ENCODE measurements around the gene RNF144B.

DNA sequence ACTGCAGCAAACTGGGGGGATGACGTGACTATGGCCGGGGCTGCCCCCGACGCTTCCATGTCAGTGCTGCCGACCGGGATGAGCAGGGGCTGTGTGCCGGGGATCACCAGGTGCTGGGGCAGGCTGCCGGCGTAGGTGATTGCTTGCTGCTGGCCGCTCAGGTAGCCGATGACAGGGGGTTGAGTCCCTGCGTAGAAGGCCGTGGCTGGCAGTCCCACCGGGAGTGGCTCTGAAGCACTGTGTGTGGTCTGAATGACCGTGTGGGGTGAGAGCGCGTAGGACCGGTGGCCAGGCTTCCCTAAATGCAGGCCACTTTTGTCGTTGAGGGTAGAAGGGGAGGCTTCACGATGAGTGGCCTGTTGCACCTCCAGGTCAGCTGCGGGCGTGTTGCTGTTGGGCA lies 88.4 kb downstream of the GMPR start:
- PRO-cap: no peak

- PRO-cap: no peak
Measured at GRCh38 chr6:16332100-16332445, 93.7 kb downstream of the GMPR start.

- PRO-cap: no peak
Measured at GRCh38 chr6:16355983-16356527, 117.7 kb downstream of the GMPR start.

- PRO-cap: no peak
Measured at GRCh38 chr6:16416660-16417079, 178.3 kb downstream of the GMPR start.

GRCh38 chr6:16422133-16422602 lies 183.8 kb downstream of the GMPR start:
- PRO-cap: no peak

GRCh38 chr6:16480972-16481579 lies 242.7 kb downstream of the GMPR start:
- PRO-cap: no peak

DNA sequence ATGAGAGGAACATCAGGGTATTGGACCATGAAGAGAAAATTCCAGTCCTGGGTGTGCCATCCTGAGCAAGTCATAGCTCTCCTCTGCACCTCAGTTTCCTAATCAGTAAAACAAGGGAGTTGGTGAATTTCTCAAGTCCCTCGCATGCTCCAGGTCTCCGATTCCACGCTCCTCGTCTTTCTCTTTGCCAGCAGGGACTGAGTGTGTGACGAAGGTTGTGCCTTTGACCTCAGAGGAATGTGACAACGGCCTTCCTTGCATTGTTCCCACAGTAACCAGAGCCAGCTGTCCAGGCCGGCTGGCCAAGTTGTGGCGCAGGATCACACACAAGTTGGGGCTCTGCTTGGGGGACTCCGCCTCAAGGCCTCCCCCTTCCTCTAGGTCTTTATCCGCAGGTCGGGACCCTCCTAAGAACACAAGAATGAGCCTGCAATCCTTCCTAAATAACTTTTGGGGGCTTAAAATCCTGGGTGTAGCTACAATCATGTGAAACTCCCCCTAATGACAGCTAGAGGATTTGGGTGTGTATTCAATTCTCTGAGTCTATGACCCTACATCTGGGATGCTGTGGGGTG lies 217.2 kb downstream of the ATXN1 start:
- PRO-cap: no peak

GRCh38 chr6:16674717-16675477 lies 86.4 kb downstream of the ATXN1 start:
- PRO-cap: no peak

- PRO-cap: no peak
Measured at GRCh38 chr6:16681537-16682035, 79.7 kb downstream of the ATXN1 start.

GRCh38 chr6:16685060-16685772 lies 76.0 kb downstream of the ATXN1 start:
- PRO-cap: unidirectional peak, minus-strand start at chr6:16685338

DNA sequence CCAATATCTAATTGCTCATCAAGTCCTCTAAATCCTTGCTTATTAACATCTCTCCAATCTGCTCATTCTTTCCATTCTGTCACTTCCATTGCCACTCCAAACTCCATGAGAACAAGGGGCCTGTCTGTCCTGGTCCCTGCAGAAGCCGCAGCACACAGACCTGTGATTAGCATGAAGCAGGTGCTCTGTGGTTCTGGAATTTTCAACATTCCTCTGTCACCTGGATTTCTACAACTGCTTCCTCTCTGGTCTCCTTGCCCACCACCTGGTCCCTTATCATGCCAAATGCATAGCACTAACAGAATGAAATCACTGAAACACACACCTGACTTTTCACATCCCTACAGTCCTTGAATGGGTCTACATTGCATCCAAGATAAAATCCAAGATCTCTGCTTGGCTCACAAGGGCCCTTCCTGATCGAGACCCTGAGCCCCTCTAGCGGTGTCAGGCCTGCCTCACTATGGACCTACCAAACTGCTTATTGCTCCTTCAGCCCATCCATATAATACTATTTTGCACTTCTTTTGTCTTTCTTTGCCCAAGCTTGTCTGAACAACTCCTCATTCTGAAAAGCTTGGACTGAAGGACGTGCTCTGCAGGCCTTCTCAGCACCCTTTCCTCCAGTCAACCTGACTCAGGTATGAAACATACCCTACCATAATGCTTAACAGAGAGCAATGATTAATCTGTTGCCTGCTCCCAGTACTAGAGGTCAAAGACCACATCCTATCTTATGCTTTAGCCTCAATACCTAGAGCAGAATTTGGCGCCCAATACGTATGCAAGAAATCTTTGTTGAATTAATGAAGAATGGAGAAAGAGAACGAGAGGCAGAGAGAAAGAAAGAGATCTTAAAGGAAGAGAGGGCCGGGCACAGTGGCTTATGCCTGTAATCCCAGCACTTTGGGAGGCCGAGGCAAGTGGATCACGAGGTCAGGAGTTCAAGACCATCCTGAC lies 55.4 kb downstream of the ATXN1 start:
- PRO-cap: no peak

DNA sequence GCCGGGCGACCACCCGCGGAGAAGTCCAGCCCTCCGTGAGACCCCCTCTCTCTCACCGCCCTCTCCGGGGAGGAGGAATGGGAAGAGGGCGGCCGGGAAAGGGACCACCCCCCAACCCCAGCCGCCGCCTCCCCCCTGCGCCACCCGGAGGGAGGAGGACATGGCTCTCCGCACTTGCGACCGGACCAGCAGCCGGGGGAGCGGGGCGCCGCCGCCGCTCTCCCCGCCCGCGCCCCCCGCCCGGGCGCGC lies 639 bp downstream of the ATXN1 start:
- PRO-cap: no peak

DNA sequence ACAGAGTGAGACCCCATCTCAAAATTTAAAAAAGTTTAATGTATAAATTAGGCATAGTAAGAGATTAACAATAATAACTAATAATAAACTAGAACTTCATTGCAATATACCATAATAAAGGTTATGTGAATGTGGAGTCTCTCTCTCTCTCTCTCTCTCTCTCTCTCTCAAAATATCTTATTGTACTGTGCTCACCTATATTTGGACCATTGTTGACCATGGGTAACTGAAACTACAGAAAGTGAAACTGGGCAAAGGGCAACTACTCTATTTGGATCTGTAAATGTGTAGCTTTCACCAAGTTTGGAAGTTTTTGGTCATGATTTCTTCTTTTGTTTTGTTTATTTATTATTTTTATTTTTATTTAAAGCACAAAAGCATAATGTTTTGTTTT lies 12.0 kb downstream of the CAP2 start:
- PRO-cap: no peak

GRCh38 chr6:17671916-17672561 lies 34.7 kb downstream of the NUP153 start:
- PRO-cap: no peak

- PRO-cap: no peak
Measured at GRCh38 chr6:17984995-17985286, 2.5 kb downstream of the KIF13A start.

GRCh38 chr6:17986560-17987374 lies 668 bp downstream of the KIF13A start:
- PRO-cap: bidirectional peak, plus-strand start at chr6:17987062, minus-strand start at chr6:17986829

DNA sequence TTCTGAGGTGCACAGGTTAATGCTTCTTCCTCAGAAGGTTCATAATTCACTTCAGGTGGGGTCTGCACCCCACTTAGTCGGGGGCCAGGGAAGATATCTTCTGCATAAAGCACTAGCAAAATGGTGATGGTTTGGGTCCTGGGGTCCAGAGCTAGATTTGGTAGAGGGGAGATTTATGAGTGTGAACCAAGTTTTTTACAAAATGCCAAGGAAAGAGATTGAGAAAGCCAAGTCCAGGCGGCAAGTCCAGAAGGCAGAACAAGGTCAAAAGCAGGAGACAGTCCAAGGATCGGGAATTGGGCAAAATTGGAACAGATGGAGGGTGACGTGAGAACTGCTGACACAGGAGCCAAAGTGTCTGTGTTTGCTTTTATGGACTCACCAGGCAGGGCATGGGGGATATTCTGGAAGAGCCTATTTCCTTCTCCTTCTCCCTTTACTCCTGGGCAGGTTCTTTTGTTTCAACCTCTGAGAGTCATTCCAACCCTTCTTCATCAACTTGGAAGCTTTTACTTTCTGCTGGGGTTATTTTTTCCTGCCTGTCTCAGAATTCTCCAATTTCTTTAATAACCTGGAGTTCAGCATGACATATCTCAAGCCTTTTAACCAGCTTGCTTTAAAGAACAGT lies 4.1 kb downstream of the NHLRC1 start:
- PRO-cap: no peak

- PRO-cap: no peak
Measured at GRCh38 chr6:18330386-18331243, 56.5 kb upstream of the RNF144B start.

DNA sequence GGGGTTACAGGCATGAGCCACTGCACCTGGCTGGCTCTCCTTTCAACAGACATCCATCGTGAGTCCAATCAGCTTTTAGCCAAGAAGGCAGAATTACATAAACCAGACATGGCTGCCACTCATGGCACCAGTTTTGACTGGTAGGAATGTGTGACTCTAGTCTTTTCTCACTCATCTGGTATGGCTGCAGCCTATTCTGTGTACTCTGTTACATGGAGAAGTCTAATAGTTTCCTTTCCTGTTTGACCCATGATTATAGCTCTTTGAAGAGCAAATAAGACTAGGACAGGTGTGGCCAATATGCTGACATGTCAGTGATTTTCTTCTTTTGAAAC lies 27.0 kb upstream of the RNF144B start:
- PRO-cap: no peak

GRCh38 chr6:18387057-18387850 lies at the start of gene RNF144B:
Gene RNF144B (plus strand): TSS chr6:18387350.
- PRO-cap: bidirectional peak, plus-strand start at chr6:18387503, minus-strand start at chr6:18387325